NCI-H460 (cell line): ENCODE data around the genes PARL and EPHB3.

DNA sequence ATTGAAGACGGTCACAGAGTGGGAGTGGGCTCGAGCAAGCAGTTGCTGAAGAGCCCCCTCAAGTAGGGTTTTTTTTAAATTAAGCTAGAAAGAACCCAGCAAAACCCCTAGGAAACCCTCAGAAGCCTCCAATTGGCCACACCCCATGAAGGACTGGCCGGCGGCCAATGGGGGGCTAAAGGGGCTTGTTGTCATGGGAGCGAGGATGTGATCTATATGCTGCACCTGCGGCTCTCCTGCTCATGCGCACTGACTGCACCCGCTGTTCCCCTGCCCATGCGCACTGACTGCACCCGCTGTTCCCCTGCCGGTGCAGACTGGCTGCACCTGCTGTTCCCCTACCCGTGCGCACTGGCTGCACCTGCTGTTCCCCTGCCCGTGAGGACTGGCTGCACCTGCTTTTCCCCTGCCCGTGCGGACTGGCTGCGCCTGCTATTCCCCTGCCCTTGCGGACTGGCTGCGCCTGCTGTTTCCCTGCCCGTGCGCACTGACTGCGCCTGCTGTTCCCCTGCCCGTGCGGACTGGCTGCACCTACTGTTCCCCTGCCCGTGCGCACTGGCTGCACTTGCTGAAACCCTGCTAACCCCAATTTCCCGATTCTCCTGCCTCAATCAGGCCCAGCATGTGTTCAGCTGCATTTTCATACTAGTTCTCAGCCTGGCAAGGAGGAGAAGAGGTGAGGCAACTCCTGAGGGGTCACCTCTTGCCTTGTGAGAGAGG is 16.8 kb upstream of the MCCC1 start:
RAMPAGE:
- cytosol, long total RNA: no peak
- long total RNA: no peak
- nucleus, long total RNA: no peak

DNA sequence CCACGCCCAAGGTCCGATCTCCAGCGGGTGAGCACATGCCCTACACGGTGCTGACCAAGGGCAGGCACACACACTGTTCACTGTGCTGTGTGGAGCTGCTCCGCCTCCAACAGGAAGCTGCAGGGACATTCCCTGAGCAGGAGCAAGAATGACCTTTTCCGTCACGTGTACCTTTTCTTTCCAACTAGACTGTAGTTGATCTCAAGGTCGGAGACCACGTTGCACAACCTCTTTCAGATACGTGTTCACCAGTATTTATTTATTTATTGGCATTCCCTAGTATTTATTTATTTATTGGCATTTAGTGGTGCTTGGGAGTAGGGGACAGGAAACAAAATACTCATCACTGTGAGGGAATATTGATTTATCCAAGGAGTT is 41.6 kb upstream of the B3GNT5 start:
RAMPAGE:
- cytosol, long total RNA: no peak
- long total RNA: no peak
- nucleus, long total RNA: no peak

DNA sequence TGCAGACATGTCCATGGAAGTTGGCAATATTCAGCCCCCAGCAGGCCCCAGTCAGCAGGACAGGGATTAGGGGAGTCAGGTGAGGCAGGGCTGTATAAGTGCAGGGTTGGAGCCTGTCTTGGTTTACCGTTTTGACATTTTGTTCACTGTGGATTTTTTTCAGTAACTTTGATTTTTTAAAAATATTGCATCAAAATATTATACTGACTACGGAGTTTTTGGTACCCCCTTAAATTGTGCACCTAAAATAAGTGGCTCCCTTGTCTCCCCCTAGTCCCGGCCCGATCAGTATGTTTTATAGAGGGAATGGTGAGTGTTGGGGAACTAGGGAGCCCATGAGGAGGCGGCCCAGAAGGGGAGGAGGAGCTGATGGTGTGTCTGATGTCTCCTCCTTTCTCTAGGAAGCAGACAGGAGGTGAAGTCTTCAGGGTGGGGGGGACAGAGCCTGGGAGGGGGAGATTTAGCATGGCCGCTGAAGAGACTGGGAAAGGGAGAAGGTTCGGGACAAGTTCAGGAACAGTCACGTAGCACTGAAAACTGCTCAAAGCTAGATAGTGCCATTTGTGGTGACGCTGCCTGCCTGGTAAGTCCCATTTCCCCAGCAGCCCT is 9.3 kb downstream of the B3GNT5 start:
RAMPAGE:
- cytosol, long total RNA: no peak
- long total RNA: no peak
- nucleus, long total RNA: no peak

DNA sequence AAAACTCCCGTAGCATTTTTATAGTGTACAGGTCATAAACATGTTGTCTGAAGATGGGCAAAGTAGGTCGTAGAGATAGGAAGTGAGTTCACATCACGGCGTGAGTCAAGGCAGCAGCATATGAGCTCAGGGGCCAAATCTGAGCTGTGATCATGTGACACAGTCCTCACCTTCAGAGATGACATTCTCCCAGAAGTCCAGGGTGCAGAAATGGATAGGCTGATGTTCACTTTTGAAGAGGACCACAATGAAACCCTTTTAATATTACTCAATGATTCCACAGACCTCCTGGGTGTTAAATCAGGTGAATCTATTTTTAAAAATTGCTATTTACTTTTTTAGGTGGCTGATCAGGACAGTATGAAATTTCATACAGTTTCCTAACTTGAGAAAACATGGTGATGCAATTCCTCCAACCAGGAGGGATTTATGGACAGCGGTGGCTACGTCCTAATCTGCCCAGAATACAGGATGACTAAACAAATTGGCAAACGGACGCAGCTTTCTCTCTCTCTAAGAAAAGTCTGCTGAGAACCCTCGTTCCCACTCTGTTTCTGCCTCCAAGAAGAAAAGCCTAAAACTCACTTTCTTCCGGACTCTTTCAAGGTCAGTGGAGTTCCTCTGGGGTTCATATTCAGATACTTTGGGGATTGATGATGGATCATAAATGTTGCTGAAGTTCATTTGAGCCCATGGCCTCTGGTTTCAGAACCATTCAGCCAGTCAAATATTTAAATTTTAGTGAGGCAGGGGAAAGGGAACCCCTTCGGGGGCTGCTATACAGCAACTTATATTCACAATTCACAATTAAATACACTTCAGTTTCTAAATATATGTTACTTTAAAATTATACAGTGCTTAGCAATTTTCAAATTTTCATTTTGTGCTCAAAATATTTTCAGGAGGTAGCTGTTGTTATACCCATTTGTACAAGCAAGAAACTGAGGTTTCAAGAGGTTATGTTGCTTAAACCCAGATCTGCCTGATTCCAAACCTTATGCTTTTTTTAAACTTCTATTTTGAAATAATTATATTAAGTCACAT is 34.5 kb downstream of the B3GNT5 start:
RAMPAGE:
- cytosol, long total RNA: no peak
- long total RNA: start-site peak on the plus strand centred at position 492 of the sequence, 106 bp wide, 21 and 38 reads in 2 replicates
- nucleus, long total RNA: start-site peak on the plus strand centred at position 177 of the sequence, 70 bp wide, 59 and 16 reads in 2 replicates

RAMPAGE:
- cytosol, long total RNA: no peak
- long total RNA: no peak
- nucleus, long total RNA: no peak
Observed at GRCh38 chr3:183508911-183509305, 46.6 kb downstream of the KLHL6 start.

RAMPAGE:
- cytosol, long total RNA: no peak
- long total RNA: no peak
- nucleus, long total RNA: no peak
Observed at GRCh38 chr3:183541639-183542153, 13.8 kb downstream of the KLHL6 start.

GRCh38 chr3:183697559-183697747 is 144 bp upstream of the YEATS2 start:
RAMPAGE:
- cytosol, long total RNA: no peak
- long total RNA: no peak
- nucleus, long total RNA: no peak

GRCh38 chr3:183783201-183783504 is 42.2 kb downstream of the MAP6D1 start:
RAMPAGE:
- cytosol, long total RNA: no peak
- long total RNA: no peak
- nucleus, long total RNA: no peak

DNA sequence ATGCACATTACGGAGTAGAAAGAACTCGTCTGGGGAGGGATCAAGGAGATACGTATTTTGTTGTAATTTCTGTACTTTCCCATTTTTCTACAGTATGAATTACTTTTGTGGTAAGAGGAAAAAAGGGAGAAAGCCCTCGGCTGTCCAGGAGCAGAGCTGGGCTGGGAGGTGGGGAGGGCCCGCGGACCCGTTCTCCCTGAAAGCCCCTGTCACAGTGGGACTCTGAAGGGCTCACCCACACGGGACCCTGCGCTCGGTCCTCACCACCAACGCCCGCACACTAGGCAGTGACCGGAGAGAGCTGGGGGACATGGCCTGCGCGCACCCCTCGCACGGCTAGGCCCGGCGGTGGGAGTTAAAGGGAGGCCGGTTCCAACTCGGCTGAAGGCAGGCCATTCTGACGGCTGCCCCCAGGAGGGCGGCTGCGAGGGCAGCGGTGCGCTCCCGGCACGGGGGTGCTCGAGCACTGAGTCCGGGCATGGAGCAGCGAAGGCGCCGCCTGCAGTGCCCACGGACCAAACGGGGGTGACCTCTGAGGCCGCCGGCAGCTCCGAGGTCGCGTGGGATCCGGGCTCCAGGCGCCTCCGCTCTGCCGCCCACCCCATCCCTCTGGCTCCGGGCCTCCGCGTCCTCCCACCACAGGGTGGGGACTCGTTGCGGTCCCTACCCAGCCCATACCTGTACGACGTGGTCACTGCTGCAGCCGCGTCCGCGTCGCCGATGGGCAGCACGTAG is 741 bp downstream of the MAP6D1 start:
RAMPAGE:
- cytosol, long total RNA: no peak
- long total RNA: no peak
- nucleus, long total RNA: no peak

GRCh38 chr3:183884152-183885464 is at the start of gene PARL:
TSS of gene PARL (minus strand) at chr3:183884880.
RAMPAGE:
- cytosol, long total RNA: start-site peak on the minus strand at chr3:183884851-183884883, 435 and 447 reads in 2 replicates
- long total RNA: start-site peak on the minus strand at chr3:183884851-183884897, 394 and 1,246 reads in 2 replicates
- nucleus, long total RNA: start-site peak on the minus strand at chr3:183884852-183884889, 411 and 52 reads in 2 replicates

DNA sequence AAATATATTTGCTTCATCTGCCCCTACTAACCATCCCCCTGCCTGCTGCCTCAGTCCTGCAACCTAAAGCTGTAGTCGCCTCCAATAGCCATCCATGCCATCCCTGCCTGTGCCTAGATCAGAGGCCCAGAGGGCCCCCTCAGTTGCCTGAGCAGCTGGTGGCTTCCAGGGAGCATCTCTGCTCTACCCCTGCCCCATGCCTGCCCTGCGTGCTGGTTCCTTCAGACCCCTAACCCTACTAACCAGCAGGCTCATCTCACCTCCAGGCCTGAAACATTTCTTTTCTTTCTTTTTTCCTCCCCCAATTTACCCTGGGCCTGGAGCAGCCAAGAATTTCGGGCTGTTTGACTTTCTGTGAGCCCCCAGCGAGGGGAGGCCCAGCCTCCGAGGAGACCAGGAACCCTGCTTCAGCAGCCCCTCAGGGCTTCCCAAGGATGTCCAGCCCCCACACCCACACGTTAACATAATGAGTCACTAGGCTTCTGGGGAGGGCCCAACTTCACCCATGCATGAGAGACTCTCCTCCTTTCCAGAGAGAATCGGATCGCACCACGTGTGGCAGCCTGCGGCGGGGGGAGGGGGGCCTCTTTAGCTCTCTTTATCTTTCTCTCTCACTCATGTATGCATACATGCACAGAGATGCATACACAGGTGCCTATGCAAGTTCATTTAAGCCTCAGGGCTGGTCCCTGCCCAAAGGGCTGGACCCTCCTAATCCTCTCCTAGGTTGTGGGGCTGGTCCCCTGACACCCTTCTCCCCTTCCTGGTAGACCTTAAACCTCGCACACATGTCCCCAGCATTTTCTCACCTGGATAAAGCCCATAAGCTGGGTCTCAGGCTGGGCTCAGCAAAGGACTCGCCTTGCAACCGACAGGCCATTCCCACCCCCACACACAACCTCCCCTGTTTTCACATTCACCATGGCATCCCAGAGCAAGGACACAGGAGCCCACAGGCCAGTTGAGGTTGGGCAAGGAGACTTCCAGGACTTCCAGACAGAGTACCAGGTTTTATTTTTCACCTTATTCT is 3.1 kb upstream of the AP2M1 start:
RAMPAGE:
- cytosol, long total RNA: no peak
- long total RNA: no peak
- nucleus, long total RNA: no peak

GRCh38 chr3:184317610-184317871 is 3.1 kb downstream of the EIF4G1 start:
RAMPAGE:
- cytosol, long total RNA: no peak
- long total RNA: no peak
- nucleus, long total RNA: no peak

DNA sequence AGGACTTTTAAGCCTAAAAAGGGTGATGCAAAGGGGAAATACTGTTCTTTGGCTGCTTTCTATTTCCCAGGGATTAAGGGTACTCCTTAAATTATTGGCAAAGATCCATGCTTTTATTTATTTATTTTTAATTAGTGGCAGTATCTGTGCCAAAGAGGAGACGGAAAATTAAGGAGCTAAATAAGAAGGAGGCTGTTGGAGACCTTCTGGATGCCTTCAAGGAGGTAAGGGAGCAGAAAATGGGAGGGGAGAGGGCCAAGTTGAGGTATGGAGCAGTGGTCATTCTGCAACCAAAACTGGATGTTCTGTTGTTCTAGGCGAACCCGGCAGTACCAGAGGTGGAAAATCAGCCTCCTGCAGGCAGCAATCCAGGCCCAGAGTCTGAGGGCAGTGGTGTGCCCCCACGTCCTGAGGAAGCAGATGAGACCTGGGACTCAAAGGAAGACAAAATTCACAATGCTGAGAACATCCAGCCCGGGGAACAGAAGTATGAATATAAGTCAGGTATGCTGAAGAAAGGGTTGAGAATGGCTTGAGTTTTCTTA is 7.9 kb downstream of the EIF4G1 start:
RAMPAGE:
- cytosol, long total RNA: no peak
- long total RNA: no peak
- nucleus, long total RNA: no peak

GRCh38 chr3:184324582-184325419 is 10.4 kb downstream of the EIF4G1 start:
RAMPAGE:
- cytosol, long total RNA: no peak
- long total RNA: no peak
- nucleus, long total RNA: no peak

RAMPAGE:
- cytosol, long total RNA: no peak
- long total RNA: no peak
- nucleus, long total RNA: no peak
Observed at GRCh38 chr3:184381168-184381981, 1.5 kb downstream of the CHRD start.

DNA sequence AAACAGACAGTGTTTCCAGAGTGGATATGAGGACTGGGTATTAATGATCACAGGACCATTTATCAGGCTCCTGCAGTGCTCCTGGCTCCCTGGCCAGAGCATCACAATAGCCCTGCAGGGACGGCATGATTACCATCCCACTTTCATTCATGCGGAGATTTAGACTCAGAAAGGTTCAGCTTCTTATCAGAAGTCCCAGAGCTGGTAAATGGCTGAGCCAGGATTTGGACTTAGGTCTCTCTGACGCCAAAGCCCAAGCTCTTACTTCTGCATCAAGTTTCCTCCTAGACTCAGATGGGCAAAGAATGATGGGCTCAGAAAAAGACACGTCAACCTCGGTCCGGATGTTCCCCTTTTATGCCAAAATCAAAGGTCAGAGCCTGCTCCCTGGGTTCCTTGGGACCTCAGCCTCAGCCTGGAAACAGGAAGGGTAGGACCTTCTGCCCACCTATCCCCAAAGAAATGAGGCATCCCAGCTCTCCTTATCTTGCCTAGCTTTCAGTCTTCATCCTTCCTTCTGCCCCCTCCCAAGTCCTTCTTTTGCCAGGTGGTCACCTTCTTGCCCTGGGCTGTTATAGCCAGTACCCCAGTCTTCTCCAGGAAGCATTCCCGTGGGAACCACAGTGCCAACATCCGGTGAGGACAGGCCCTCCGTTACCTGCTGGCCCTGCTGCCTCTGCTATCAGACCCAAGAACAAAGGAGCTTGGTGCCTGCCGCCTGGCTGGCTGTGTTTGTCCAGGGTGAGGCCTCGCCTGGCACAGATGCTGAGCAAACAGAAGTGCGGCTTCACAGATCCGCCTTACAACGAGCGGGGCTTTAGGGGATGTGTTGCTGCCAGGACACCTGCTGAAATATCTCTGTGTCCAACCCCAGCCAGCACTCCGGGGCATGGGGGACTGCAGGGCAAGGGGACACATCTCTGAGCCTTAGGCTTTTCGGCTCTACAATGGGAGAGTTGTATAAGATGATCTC is 2.5 kb upstream of the EPHB3 start:
RAMPAGE:
- cytosol, long total RNA: no peak
- long total RNA: no peak
- nucleus, long total RNA: no peak

DNA sequence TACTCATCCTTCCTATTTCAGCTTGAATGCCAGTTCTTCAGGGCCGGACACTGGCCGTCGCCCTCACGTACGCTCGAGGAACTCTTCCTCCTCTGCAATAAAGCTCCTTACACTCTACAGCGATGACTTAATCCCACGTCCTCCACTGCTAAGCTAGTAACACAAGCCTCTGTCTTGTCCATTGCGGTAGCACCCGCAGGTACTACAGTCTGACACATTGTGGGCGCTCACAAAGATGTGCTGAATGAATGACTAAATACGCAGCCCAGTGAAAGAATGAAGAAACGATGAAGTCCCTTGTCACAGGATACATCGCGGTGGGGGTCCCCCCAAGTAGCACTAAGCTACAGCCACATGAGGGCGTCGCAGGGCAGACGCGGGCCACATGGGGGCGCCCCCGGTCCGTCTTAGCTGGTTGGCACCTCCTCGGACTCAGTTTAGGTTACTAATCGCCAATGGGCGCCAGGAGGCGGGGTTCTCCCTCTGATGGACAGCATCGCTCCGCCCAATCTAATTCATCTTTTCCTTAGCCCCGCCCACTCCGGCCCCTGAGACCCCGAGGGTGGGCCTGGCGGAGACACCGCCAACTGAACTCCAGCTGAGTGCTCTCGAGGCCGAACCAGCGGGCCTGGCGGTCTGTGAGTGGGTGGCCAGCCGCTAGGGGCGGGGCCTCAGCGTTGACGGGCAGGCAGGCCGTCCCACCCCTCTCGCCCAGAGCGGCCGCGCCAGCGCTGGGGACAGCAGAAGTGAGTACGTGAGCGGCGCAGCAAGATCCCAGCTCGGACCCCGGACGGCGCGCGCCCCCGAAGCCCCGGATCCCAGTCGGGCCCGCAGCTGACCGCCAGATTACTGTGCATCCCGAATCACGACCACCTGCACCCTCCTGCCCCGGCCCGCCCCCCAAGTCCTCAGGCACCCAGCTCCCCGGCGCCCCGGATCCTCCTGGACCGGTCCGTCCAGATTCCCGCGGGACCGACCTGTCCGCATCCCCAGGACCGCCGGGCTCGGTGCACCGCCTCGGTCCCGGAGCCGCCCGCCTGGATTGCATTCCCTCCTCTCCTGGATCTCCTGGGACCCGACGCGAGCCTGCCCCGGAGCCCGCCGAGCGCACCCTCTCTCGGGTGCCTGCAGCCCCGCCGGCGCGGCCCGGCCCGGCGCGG is at the start of gene EPHB3:
Gene EPHB3 (plus strand): TSS at position 740 of the 1,160 bp plus-strand sequence.
RAMPAGE:
- cytosol, long total RNA: no peak
- long total RNA: no peak
- nucleus, long total RNA: no peak

DNA sequence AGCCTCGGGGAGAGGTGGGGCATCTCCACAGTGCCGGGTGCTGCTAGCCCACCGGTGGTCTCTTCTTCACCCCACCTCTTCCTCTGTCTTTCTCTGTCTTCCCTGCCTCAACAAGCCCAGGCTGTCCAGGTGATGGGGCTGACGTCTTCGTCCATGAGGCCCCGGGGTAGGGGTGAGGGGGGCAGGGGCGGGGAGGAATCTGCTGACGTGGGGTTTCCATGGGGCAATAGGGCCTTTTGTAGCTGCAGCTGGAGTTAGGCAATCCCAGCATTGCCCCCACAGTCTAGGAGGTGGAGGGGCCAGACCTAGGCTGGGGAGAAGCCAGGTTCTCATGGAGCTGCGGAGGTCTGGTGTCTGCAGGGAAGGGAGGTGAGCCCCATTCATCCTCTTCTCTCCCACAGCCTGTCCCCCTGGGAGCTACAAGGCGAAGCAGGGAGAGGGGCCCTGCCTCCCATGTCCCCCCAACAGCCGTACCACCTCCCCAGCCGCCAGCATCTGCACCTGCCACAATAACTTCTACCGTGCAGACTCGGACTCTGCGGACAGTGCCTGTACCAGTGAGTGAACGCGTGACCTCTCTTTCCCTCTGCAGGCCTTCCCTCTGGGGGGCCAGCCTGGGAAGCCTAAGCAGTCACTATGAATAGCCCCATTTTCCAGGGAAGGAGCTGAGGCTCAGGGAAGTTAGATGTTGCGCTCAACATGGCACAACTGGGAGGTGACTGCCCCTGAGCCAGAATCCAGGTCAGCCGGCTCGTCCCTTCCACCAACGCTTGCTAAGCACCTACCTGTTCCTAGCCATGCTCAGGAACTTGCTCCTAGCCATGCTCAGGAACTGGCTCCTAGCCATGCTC is 14.1 kb downstream of the EPHB3 start:
RAMPAGE:
- cytosol, long total RNA: no peak
- long total RNA: no peak
- nucleus, long total RNA: no peak

DNA sequence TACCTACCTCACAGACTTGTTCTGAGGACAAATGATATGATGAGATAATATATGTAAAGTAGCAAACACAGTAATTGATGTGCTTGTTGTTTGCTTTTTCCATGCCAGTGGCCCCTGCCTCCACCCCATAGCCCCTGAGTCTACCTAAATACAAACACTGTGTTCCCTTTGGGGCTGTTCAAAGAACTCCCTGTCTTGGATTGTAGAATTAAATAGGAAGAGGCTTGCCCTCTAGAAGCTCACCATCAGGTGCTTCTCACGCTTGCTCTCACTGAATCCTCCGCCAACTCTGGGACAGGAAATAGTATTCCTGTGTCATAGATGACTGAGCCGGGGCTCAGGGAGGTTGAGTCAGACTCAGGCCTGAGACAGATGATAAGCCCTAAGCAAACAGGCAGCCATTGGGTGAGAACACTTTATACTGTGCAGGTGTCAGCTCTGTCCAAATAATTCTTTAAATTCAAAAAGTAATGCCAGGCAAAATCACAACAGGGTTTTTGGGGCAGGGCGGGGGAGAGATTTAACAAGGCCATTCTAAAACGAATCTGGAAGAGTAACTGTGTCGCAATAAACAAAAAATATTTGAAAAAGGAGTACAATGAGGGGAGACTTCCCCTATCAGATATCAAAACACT is 58.9 kb downstream of the EPHB3 start:
RAMPAGE:
- cytosol, long total RNA: no peak
- long total RNA: no peak
- nucleus, long total RNA: no peak

DNA sequence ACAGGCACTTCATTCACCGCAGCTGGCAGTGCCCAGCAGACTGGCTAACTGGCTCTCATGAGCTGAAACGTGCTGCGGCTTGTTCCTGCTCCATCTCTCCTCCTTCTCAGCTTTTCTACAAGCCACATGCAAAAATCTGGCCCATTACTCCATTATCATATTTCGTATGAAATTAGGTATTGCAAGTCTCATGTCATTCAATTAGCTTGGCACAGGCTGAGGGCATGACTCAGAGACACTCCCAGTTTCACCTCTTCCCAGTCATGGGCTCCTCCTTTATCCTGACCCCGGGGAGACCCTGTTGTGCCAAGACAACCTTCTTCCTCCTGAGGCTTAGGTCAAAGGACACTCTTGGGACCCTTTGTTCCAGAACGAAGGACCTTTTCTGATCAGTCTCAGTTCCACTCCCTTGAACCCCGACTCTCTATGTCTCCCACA is 59.9 kb downstream of the MAGEF1 start:
RAMPAGE:
- cytosol, long total RNA: no peak
- long total RNA: no peak
- nucleus, long total RNA: no peak